ENCODE data around the gene ADCY7.

GRCh38 chr16:49854979-49855990, 627 bp downstream of the ZNF423 start:
- PRO-cap, result bidirectional peak, plus-strand start at chr16:49855649, minus-strand start at chr16:49855537
- RAMPAGE, long total RNA, result no peak

DNA sequence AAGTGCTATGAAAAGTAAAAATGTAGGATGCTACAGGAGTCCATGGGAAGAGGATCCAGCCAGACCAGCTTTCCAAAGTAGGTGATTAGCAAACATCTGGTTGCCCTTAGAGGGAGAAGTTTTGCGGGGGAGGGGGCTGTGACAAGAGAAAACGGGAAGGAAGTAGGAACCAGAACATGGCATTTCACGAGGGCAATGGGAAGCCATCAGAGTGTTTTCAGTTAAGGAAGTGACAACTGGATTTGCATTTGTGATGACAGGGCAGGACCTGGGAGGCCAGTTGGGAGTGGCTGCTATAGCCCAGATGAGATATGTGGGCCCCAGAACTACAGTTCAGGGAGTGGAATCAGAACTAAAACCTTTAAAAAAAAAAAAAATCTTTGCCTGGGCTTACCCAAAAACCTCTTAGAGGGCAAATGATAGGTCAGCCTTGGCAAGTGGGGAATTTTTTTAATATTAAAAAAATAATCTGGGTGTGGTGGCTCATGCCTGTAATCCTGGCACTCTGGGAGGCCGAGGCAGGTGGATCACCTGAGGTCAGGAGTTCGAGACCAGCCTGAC, 14.2 kb downstream of the CNEP1R1 start:
- PRO-cap, result no peak
- RAMPAGE, long total RNA, result no peak

DNA sequence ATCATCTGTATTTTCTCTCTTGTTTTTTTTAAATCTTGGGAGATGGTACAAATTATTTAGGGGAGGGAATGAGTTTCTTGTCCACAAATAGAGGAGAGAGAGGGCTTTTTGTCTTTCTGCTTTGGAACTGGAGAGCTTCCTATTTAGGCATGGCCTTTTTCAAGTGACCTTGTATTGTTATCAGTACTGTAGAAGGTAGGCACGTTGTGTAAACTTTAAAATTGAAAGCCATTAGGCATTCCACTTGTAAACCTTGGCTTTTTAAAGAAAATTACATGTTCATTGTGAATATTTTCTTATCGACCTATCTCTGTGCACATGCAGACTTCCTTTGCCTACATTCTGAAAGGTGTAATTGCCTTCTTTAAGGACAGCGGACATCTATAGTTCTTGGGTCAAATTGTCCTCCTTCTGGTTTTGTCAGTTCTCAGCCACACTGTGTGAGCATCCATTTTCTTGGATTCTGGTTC, 50.2 kb downstream of the TENT4B start:
- PRO-cap, result no peak
- RAMPAGE, long total RNA, result no peak

GRCh38 chr16:50227675-50228184, 38.6 kb upstream of the ADCY7 start:
- PRO-cap, result no peak
- RAMPAGE, long total RNA, result no peak

DNA sequence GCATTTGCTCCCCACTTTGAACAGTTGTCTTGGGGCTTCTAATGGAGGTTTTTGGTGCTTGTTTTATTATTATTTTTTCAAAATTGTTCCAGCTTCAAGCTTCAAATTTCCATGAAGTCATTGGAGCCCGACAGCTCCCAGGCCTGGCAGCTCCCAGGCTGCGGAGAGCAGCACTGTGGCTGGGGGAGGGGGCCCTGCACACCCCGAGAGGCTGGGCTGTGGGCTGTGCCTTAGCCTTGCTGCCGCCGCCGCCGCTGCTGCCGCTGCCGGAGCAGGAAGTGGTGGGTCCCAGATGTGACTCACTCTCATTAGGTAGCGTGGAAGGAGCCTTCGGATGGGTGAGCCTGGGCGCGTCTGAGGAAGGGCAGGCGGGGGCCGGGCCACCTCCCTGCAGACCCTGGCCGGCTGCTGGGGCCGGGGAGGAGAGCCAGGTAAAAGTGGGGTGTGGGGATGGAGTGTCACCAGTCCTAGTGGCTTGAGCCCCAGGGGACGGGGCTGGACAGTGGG, at the start of gene ADCY7:
ADCY7 (plus strand) TSS at position 302 of the 507 bp plus-strand sequence.
- PRO-cap, result unidirectional peak, plus-strand start at position 311 of the sequence
- RAMPAGE, long total RNA, result no peak

DNA sequence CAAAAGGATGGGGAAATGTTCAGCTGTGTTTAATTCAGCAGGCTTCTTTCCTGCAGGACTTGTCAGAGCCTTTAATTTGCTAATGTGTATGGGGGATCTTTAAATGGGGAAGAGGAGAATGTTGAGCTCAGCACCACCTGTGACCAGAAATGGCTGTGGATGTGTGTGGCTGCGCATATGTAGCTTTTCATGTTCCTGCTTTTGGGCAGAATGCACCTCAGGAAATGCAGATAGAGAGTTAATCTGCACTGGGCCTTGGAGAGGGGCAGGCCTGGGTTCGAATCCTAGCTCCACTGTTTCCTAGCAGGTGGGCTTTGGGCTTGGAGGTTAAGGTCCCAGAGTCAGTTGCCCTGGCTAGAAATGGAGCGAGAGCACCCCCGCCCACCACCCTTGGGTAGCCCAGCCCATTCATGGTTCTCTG, 9.2 kb downstream of the ADCY7 start:
- PRO-cap, result no peak
- RAMPAGE, long total RNA, result no peak

DNA sequence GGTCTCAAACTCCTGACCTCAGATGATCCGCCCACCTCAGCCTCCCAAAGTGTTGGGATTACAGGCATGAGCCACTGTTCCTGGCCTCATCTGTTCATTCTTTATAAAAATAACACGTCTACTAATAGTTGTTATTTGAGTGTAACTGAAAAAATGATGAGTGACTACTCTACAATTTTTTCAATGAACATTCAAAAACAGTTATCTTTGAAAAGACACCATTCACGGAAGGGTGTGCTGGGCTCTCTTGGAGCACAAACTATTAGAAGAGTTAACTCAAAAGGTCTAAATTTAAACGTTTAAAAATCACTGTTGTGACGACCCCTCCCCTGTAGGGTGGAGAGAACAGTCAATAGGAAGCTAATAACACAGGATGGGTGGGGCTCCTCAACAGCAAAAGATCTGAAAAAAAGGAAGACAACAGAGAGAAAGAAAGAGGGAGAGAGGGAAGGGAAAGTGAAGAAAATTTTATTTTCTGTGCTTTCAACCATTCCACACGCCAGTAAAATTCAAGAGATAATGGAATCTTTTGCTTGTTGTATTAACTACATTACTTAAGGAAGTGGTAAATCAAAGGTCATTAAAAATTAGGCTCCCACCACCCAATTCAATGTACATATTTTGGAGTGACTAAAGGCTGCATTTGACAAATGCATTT, 31.2 kb downstream of the BRD7 start:
- PRO-cap, result no peak
- RAMPAGE, long total RNA, result no peak

DNA sequence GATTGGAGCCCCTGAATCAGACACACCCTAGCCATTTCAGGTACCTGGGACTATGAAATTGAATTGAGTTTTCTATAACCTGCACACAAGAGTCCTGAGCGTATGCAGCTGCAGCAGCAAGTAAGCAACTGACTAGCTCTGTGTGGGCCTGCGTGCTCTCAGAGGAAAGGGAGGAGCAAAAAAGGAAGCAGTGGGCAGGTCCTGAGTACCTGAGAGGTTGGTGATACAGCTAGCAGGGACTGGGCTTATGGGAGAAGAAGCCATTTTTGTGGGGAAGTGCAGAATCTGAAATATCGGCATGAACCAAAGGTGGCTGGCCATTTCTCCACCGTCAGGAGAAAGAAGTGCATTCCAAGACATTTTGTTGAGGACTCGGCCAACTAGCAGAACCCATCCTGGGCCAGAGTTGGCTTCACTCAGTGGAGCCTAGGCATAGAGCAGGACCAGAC, 27.3 kb upstream of the BRD7 start:
- PRO-cap, result no peak
- RAMPAGE, long total RNA, result no peak

DNA sequence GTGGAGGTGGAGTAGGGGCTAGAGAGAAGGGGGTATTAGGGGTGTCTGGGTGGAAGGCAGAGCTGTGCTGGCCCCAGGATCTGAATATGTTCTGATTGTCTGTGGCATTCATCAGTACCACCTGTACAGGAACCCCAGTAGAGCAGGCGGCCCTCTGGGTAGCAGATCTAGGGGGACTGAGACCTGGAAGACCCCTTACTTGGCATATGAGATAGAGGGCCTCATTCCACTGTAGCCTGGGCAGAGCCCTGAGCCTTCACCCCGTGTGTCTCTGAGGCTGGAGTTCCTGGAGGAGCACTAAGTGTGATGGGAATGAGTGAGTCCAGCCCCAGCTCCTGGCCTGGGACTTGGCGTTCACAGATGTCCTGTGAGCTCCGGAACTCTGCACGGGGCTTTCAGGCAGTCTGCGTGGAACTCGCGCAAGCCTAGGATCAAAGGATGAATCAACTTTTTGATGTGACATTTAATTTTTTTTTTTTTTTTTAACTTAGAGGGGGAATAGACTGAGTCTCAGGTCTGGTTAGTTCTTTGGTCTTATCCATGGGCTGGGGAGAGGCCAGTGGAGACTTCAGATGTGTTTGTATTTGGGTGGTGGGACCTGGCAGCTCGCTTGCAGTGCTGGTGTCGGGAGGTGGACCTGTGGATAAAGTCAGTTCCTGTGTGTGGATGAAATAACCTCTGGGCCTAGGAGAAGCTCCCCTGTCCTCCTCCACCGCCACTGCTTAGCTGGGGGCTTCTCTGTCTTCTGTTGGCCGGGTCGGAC, 1.9 kb downstream of the NKD1 start:
- PRO-cap, result no peak
- RAMPAGE, long total RNA, result no peak

DNA sequence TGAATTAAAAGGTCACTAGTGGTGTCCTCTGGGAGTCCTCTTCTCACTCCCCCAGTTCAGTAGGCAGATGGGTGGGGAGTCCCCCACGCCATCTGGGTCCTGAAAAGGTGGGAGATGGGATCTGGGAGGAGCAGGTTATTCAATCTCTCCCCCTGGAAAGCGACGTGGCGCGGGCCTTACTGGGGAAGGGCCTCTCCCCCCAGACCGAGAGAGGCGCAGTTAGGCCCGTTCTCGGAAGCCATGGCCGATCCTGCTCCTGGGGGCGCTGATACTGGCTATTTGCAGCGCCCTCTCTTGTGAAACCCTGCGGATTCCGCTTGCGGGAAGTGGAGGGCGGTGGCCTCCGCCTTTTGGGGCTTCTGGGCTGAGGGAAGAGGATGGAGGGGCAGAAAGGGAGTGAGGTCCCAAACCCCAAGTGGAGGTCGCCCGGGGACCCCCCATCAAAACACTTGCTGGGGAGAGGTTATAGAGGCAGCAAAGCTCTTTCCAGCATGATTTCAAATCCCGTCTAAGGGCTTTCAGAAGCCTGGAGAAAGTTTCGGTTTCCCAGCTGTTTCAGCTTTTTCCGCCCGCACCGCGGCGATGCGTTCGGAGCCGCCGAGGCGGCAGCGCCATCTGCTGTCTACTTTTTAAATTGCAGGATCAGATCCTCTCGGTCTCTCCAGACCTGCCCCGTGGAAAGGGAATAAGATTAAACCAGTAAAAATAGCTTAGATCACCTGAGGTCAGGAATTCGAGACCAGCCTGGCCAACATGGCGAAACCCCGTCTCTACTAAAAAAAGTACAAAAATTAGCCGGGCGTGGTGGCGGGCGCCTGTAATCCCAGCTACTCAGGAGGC, 15.9 kb downstream of the SNX20 start:
- PRO-cap, result no peak
- RAMPAGE, long total RNA, result no peak

GRCh38 chr16:50666564-50667084, 14.5 kb downstream of the SNX20 start:
- PRO-cap, result no peak
- RAMPAGE, long total RNA, result no peak

DNA sequence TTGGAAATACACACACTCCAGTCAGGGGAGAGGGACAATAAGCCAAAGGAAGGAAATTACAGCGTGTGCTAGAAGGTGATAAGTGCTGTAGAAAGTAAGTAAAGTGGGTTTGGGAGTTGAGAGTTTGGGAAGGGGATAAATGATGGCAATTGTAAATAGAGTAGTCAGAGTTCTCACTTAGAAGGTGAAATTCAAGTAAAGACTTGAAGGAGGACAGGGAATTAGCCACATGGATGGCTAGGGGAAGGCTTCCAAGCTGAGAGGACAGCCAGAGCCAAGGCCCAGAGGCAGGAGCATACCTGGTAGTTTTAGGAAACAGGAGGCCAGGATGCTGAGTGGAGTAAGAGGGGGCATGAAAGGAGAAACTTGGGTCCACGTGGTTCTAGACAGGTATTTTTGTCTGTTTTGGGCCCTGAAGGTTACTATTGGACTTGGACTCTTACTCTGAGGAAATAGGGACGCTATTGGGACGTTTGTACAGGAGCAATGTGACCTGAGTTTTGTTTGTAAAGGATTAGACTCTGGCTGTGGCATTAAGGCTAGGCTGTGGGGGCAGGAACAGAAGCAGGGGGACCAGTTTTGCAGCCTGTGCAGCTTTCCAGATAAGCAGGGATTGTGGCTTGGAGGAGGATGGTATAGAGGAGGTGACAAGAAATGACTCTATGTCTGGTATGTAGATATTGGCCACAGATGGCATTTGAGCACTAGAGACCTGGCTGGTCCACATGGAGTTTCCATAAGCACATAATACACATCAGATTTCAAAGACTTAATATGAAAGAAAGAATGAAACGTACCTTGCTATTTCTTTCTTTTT, 12.7 kb downstream of the NOD2 start:
- PRO-cap, result no peak
- RAMPAGE, long total RNA, result no peak

- PRO-cap, result bidirectional peak, plus-strand start at chr16:50742070, minus-strand start at chr16:50741742
- RAMPAGE, long total RNA, result no peak
Measured at GRCh38 chr16:50741200-50741986, 493 bp upstream of the CYLD start.

DNA sequence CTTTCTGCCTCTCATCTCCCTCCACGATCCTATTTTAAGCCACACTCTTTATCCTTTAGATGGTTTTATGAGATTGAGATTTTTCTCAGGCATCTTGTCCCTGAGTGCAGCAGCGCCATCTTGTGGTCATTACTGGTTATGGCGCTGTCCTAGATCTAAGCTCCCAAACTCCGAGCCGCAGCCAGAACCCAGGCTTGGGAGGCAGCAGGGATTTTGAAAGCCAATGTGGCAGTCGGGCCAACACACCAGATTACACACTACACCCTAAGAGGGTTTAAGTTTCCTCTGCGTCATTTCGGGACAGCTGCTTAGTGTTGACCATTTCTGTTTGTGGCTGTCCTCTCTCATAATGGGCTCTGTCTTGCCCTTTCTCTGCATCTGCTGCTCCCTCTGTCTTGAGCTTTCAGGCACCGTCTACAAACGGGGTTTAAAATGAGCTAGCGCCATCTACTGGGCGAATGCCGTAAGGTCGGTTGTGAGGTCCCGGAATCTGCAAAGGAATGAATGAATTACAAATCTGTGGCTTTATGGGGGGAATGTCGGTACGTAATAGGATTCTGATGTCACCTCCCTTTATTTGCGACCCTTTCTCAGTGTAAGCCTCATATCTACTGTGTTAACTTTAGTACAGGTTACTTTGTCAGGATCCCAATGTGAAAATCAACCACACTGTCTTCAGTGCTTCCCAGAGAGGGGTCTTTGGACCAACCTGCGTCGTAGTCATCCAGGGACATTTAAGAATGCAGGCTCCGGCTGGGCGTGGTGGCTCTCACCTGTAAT, 64.6 kb downstream of the CYLD start:
- PRO-cap, result unidirectional peak, minus-strand start at position 380 of the sequence
- RAMPAGE, long total RNA, result no peak

- PRO-cap, result no peak
- RAMPAGE, long total RNA, result no peak
Measured at GRCh38 chr16:50841853-50842586, 100.1 kb downstream of the CYLD start.

GRCh38 chr16:50859621-50860383, 117.9 kb downstream of the CYLD start:
- PRO-cap, result no peak
- RAMPAGE, long total RNA, result no peak

DNA sequence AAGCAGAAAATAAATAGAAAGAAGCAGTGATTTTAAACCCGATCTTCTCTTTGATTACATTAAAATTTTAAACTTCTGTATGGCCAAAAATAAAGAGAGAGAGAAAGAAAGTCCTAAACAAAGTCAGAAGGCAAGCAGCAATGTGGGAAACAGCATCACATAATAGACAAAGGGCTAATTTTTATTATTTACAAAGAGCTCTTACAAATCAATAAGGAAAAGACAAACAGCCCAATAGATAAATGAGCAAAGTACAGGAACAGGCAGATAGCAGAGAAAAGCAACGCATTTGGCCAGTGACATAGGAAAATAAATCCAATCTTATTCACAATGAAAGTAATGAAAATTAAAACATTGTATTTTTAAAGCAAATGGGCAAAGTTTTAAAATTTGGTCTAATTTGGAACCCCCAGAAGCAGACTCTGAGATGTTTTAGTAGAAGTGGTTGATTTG, 93.1 kb downstream of the SALL1 start:
- PRO-cap, result no peak
- RAMPAGE, long total RNA, result no peak

DNA sequence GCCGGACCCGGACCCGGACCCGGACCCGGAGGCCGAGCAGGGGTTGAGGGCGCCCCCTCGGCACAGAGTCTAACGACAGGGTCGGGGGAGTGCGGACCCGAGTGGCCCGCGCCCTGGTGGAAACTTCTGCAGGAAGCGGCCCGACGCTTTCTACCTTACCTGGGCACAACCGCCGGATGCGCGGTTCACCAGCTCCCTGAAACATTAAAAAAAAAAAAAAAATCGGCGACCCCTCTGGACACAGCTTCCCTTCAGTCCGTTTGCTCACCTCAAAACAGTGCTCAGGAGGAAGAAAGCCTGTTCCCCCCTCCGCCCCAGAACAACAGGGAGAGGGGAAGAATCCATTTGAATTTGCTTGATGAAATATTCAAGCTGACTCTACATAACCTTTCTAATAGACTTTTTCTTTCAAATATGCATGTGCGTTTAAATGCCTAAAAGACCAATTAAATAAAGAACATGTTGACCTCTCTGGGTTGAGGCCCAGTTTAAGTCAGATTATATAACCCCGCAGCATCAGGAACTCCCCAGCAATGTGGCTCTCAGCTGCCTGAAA, 16.0 kb downstream of the SALL1 start:
- PRO-cap, result no peak
- RAMPAGE, long total RNA, result no peak

GRCh38 chr16:51148128-51148484, 3.0 kb downstream of the SALL1 start:
- PRO-cap, result no peak
- RAMPAGE, long total RNA, result no peak

DNA sequence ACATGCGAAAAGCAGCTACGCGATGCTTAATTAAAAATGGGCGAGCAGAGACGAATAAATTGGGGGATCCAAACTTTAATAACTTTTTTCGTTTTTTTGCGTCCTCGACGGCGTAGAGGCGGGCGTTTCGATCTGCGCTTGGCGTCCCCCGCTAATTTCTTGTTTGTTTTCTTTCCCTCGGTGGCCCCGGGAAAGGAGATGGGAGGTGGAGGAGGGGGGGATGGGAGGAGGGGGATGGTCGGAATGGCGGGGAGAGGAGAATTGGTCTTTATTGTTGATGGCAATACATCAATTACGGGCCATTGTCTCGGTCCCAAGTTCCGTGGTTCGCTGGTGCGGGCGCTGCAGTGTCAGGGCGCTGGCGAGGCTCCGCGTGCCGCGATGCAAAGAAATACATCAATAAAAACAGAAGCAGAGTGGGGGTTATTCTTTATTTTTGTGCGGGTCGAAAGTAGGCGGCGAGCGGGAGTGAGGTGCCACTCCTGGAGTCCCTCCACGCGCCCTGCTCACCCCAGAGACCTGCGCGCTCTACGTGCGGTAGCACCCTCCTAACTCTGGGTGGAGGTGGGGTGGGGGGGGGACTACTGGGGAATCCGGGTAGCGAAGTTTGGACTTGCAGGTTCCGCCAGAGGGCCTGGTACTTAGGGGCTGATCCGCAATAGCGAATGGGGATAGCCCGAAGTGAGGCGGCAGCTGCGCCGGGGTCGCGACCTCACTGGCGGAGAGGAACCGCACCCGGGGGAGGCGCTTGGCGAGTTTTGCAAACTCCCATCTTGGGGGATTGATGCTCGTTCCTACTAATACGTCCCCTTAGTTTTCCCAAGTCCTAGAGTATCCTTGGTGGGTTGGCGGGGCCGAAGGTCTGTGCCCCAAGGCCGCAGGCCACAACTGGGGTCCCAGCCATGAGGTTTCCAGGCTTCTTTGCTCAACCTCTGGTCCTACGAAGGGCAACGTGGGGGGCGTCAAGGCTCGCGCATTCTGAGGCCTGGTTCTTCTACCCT, 3.3 kb upstream of the SALL1 start:
- PRO-cap, result no peak
- RAMPAGE, long total RNA, result no peak

All from urinary bladder (tissue), 3 donors.